ENCODE measurements around the genes CAPN6, ALG13, IL13RA2 and SLC25A5.

GRCh38 chrX:111270153-111270836, at the start of gene CAPN6:
Gene CAPN6, minus strand, starts transcription at chrX:111270483.
- RAMPAGE, long total RNA, result no peak
- RRBS, result no CpG with 5 or more reads among the region's 11 CpGs

DNA sequence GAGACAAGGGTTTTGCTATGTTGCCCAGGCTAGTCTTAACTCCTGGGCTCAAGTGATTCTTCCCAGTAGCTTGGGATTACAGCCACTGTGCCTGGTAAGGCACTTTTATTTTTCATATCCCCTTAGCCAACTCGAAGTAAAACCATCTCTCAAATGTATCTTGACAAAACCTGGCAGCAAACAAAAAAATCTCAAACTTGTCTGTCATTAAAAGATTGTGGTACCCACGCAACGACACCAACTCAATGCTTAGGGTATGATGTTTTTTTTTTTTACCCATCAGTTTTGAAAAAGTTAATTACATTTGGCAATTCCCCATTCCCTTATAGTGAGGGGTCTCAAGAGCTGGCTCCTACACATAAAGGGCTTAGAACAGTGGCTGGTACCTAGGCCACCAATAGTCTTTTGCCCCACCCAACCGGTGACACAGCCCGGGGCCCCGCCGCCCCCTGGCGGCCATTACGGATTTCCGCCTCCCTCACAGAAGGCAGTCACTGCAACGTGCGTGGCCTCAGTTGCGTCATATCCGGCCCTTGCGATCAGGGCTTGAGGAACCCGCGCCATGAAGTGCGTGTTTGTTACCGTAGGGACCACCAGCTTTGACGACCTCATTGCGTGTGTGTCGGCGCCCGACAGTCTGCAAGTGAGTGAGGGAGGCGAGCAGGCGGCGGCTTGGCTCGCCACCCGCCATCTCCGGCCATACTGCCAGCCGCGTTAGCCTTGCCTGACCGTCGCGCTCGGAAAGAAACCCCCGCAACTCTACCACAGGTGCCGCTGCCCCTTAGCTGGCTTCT, at the start of gene ALG13:
TSS of gene ALG13 (plus strand) at position 514 of the 794 bp plus-strand sequence.
- RAMPAGE, long total RNA, result start-site peak on the plus strand centred at position 537 of the sequence, 25 bp wide, 81 and 76 reads in 2 replicates
- RRBS, result 2% methylated on average over 13 of the region's 38 CpGs

- RAMPAGE, long total RNA, result no peak
- RRBS, result no CpG with 5 or more reads among the region's 5 CpGs
Measured at GRCh38 chrX:112832566-112833253, 7.9 kb downstream of the AMOT start.

- RAMPAGE, long total RNA, result no peak
- RRBS, result no CpG with 5 or more reads among the region's 10 CpGs
Measured at GRCh38 chrX:114606665-114607181, 22.8 kb downstream of the HTR2C start.

GRCh38 chrX:115017367-115018041, at the start of gene IL13RA2:
Gene IL13RA2, minus strand, starts transcription at chrX:115017616.
- RAMPAGE, long total RNA, result no peak
- RRBS, result no CpG with 5 or more reads among the region's 17 CpGs

GRCh38 chrX:115560804-115561099, 222 bp upstream of the PLS3 start:
- RAMPAGE, long total RNA, result no peak
- RRBS, result no CpG with 5 or more reads among the region's 6 CpGs

DNA sequence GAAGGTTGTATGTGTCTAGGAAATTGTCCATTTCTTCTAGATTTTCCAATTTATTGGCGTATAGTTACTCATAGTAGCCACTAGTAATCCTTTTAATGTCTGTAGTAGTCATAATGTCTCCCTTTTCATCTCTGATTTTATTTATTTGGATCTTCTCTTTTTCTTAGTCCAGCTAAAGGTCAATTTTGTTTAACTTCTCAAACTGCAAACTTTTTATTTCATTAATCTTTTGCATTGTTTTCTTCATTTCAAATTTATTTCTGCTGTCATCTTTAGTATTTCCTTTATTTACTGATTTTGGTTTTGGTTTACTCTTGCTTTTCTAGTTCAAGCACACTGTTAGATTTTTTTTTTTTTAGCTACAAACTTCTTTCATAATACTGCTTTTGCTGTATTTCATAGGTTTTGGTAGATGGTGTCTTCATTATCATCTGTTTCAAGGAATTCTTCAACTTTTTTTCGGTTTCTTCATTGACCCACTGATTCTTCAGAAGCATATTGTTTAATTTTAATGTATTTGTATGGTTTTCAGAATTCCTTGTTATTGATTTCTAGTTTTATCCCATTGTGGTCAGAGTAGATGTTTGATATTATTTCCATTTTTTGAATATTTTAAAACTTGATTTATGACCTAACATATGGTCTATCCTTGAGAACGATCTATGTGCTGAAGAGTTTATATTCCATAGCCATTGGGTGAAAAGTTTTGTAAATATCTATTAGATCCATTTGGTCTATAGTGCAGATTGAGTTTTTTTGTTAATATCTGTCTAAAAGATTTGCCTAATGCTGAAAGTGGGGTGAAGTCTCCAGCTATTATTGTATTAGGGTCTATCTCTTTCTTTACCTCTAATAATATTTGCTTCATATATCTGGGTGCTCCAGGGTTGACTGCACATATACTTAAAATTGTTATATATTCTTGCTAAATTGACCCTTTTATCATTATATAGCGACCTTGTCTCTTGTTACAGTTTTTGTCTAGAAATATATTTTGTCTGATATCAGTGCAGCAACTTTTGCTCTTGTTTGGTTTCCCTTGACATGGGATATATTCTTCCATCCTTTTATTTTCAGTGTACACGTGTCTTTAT, 238.3 kb upstream of the AGTR2 start:
- RAMPAGE, long total RNA, result no peak
- RRBS, result no CpG with 5 or more reads among the region's 5 CpGs

GRCh38 chrX:115933085-115933929, 237.2 kb upstream of the AGTR2 start:
- RAMPAGE, long total RNA, result no peak
- RRBS, result no CpG with 5 or more reads among the region's 1 CpG

DNA sequence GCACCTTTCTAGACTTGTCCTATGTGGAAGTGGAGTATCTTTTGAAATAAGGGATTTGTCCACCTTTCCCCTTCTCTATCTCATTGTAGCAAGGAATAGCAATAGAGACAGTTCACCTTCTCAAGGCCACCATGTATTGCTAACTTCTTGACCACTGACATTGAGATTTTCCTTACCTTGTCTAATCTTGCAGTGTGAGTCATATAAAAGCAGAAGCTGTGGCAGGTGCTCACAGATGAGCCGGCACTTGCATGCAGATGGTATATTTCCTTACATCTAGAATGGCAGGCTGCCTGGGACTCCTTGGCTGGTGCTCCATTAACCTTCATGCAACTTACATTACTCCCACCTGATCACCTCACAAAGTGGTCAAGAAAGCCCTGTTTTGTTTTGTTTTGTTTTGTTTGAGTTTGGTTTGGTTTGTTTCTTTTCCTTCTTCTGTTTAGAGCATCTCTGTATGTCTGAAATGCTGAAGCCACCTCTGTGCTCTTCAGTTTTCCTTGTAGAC, 68.4 kb downstream of the AGTR2 start:
- RAMPAGE, long total RNA, result no peak
- RRBS, result no CpG with 5 or more reads among the region's 1 CpG

GRCh38 chrX:118496769-118497199, 1.2 kb downstream of the DOCK11 start:
- RAMPAGE, long total RNA, result no peak
- RRBS, result no CpG with 5 or more reads among the region's 15 CpGs

- RAMPAGE, long total RNA, result no peak
- RRBS, result no CpG with 5 or more reads among the region's 7 CpGs
Measured at GRCh38 chrX:118497461-118498014, 1.9 kb downstream of the DOCK11 start.

DNA sequence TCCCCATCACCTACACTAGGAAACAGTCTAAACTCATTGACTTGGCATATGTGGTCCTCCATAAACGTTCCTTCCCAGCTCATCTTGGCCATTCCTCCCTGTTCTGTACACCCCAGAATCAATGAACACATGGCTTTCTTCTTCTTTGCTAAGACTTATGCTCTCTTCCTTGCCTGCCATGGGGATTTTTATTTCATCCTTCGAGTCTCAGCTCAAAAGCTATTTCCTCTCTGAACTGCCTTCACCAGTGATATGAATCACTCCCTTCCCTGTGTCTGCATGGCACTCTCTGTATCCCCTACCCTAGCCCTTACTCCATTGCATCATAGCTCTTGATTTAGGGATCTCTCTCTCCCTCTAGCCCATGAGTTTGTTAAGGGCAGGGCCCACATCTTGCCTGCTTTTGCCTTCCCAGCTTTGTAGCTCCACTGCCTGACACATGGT, 34.8 kb downstream of the DOCK11 start:
- RAMPAGE, long total RNA, result no peak
- RRBS, result no CpG with 5 or more reads among the region's 2 CpGs

GRCh38 chrX:118740945-118741394, 13.6 kb downstream of the IL13RA1 start:
- RAMPAGE, long total RNA, result no peak
- RRBS, result no CpG with 5 or more reads among the region's 3 CpGs

DNA sequence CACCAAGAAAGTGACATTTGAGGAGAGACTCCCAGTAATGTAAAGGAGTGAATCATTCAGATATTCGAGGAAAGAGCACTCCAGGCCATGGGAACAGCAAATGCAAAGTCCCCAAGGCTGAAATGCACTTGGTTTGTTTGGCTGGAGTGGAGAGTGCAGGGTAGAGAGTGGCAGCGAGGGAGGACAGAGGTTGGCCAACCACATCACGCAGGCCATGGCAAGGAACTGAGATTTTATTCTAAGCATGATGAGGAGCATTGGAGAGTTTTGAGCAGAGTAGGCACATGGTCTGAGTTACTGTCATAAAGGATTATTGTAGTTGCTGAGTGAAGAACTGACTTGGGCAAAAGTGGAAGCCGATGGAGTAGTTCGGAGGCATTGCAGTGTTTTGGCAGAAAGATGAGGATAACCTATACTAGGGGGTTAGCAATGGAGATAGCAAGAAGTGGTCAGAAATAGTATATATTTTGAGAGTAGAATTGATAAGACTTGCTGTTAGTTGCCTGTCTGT, 47.8 kb downstream of the IL13RA1 start:
- RAMPAGE, long total RNA, result no peak
- RRBS, result no CpG with 5 or more reads among the region's 5 CpGs

- RAMPAGE, long total RNA, result no peak
- RRBS, result no CpG with 5 or more reads among the region's 3 CpGs
Measured at GRCh38 chrX:118853539-118854101, 30.0 kb downstream of the ZCCHC12 start.

GRCh38 chrX:119386703-119387083, 12.4 kb upstream of the SLC25A43 start:
- RAMPAGE, long total RNA, result no peak
- RRBS, result no CpG with 5 or more reads among the region's 4 CpGs

DNA sequence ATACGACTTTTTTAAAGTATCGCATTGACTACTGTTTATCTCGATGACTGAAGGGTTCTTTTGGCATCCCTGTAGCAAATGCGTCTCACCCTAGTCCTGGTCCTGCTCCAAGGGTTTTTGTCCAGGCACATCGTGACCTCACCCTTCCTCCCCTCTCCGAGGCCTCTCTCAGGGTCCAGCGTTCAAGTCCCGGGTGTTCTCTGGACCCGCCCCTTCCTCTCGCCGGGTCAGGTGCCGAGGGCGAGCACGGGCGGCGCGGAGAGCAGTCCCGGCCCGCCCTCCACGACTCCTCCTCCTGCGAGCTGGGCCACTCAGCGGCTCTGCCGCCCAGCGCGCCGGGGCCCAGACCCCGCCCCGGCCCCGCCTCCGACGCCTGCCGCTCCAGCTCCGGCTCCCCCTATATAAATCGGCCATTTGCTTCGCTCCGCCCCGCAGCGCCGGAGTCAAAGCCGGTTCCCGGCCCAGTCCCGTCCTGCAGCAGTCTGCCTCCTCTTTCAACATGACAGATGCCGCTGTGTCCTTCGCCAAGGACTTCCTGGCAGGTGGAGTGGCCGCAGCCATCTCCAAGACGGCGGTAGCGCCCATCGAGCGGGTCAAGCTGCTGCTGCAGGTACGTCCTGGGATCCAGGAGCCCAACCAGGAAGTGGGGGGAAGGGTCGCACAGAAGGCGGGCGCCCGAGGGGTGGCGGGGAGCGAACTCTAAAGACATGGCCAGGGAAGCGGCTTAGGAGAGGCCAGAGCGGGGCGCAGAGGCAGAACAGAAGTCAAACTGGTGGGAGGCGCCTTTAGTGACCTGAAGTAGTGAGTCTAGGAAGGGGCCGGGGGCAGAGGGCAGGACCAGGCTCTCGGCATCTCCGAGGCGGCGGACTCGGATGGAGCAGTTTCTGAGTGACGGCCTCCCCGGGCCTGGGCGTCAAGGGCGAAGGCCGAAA, at the start of gene SLC25A5:
TSS of gene SLC25A5 (plus strand) at position 428 of the 932 bp plus-strand sequence.
- RAMPAGE, long total RNA, result start-site peak on the plus strand centred at position 438 of the sequence, 59 bp wide, 1,605 and 974 reads in 2 replicates
- RRBS, result 2% methylated on average over 28 of the region's 72 CpGs

GRCh38 chrX:119734849-119735414, 23.5 kb upstream of the SOWAHD start:
- RAMPAGE, long total RNA, result no peak
- RRBS, result no CpG with 5 or more reads among the region's 10 CpGs

- RAMPAGE, long total RNA, result no peak
- RRBS, result no CpG with 5 or more reads among the region's 2 CpGs
Measured at GRCh38 chrX:120199730-120200380, 41.4 kb downstream of the RHOXF2 start.

DNA sequence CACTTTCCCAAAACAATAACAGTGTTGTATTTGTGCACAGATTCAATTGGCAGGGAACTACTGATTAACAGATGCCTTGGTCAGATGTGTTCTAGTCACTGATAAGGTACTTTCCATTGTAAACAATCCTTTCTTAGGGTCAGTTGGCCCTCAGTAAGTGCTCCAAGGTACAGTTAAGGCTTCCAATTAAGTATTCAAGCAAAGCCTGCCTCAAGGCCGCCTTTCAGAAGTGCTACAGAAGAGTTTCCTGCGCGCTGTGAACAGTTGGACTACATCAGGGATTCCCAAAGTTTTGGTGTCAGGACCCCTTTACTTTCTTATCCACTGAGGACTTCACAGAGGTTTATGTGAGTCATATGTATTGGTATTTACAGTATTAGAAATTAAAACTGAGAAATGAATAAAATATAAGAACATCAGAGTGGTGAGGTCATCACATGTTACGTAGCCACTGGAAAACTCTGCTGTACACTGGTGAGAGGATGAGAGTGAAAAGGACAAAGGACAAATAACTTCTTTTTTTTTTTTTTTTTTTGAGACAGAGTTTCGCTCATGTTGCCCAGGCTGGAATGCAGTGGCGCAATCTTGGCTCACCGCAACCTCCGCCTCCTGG, 2.7 kb downstream of the LAMP2 start:
- RAMPAGE, long total RNA, result no peak
- RRBS, result no CpG with 5 or more reads among the region's 8 CpGs